SP-49 (cell line): ENCODE data around the genes SNRPB2, OTOR and BFSP1.

DNA sequence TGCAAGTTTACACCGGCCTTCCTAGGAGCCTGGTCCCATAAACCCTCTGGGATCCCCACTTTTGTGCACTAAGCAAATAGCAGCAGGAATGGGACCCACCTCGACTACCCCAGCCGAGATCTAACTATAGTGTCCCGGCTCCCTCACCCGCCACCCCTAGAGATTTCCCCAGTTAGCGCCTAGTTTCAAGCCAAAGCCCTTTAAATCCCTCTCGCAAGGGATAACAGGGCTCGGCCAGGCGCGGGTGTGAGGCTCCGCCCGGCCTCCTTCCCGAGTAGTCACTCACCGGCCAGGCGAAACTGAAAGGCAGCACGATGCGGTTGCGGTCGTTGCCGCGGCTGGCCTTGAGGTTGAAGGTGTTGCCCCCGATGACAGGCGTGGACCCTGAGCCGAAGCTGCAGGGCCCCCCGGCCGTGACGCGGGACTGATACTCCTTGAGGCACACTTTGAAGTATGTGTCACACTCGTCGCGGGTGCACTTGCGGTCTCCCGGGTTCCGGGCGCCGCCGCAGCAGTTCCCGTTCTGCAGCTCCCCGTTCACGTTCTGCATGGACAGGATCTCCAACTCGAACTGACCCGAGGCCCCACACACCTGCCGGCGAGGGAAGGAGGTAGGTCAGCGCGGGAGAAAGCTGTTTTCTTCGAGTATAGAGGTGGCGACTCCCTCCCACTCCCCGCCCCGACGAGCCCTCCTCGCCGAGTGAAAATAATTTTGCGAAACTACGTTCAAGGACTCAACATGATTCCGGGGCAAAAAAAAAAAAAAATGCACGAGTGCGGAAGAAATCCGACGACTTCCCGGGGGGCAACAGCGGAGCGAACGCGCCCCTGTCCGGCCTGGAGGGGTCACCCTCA, 1.2 kb downstream of the JAG1 start:
- PRO-cap = no peak

DNA sequence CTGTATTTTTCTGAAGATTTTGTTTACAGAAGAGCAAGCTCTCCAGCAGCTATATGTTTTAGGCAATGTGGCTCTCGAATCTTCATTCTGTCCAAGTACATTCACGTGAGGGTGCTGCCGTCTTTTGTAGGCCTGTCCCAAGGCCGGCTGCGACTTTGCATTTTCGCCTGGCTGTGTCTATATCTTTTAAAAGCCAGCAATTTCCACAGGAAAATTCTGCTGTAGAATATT, 93.2 kb upstream of the JAG1 start:
- PRO-cap = no peak

GRCh38 chr20:11686722-11687560, 230.8 kb upstream of the BTBD3 start:
- PRO-cap = no peak

- PRO-cap = no peak
These were observed 230.0 kb upstream of the BTBD3 start for GRCh38 chr20:11687561-11688236.

DNA sequence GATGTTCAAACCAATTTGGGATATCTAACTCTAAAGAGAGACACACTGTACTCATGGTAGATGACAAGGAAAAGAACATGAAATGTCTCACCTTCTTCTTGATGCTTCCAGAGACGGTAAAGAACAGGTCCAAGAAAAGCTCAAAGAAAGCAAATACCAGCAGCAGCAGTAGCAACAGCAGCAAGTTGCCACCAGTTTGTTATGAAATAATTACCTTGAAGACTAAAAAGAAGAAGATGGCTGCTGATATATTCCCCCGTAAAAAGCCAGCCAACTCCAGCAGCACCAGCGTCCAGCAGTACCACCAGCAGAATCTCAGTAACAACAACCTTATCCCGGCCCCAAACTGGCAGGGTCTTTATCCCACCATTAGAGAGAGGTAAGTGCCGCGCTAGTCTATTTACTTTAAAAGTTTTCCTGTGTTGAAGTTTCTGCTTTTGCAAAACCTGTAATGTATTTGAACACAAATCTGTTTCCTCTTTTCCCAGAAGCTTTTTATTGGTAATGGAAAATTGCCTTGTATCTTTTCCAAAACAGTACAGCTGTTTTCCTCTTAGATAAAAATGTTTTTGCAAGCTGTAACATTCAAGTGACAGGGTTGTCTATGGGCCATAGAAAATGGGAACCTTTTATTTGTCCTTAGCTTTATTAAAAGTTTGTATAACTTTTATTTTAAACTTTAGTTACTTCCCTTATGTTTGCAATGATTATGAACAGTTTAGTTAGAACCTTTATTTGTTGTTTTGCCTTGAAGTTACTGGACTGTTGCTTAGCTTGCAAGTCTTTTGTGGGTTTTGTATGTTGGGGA, 734 bp downstream of the BTBD3 start:
- PRO-cap = no peak

DNA sequence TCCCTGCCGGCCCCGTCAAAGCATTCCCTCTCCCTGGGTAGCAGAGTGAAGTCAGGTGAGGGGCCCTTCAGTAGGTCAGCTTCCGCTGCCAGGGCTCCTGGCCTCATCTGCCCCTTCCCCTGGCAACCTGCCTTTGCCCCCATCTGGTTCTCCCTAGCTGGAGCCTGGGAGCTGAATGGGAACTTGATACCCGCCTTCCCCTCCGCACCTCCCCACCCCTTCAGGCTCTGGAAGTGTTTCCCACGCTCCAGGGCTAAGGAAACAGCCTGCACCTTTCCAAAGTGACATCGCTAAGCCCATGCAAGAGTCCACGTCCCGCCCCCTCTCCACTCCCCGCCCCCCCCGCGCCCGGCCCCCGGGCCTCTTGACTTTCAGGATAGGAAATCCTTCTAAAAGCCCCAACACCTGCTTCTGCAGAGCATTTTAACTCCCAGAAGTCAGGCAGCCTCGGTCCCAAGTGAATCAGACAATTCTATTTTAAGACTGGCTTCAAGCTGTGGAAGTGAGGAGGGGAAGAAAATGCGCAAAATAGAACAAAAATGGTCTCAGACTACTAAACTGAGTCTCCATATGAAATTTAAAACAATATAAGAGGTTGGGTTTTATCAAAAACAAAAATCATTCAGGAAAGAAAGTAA, 53.4 kb downstream of the ISM1 start:
- PRO-cap = no peak

- PRO-cap = no peak
These were observed 67.2 kb downstream of the ISM1 start for GRCh38 chr20:13288300-13288680.

DNA sequence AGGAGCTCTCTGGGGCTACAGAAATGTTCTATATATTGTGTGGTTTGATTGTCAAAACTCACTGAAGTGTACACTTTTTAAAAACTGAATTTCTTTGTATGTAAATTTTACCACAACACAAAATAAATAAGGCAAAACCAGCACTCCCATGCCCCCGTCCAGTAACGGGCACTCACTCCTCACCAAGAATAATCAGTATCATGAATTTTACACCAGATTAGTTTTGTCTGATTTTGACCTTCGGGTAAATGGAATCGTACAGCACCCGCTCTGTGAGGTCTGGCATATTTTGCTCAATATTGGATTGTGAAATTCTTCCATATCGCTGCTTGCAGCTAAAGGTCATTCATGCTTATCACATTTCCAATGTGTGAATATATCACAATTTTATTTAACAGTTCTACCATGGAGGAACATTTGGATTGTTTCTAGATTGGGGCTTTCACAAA, 86.4 kb downstream of the ISM1 start:
- PRO-cap = no peak

DNA sequence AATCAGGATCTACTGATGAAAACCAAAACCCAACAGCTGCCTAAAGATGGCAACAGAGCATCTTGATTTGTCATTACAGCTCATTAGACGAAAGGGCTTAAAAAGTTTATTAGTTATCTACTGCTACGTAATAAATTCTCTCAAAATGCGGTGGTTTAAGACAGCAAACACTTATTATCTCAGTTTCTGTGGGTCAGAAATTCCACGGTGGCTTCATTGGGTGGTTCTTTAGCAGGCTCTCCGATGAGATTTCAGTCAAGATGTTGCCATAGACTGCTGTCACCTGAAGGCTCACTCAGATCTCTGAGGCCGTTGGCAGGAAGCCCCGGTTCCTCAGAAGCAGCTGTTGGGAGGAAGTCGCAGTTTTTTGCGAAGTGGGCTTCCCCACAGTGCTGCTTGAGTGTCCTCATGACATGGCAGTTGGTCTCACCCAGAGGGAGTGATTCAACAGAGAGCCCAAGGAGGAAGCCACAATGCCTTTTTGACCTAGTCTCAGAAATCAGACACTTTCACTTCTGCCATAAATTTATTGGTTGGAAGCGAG, 208.5 kb downstream of the TASP1 start:
- PRO-cap = no peak

DNA sequence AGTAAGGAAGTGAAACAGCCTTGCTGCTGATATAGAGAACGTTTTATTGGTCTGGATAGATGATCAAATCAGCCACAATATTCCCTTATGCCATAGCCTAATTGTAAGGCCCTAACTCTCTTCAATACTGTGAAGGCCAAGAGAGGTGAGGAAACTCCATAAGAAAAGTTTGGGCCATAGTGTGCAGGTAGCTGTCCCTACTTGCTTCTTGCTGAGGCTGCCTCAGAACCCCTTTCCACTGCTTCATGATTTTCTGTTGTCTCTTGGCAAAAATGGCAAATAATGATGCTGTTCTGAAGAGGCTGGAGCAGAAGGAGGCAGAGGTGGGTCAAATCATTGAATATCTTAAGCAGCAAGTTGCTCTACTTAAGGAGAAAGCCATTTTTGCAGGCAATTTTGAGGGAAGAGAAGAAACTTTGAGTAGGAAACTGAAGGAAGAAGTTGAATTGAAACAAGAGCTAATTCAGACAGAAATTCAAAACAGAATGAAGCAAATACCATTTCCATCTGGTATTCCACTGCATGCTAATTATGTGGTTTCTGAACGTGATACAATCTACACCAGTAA, 131.9 kb downstream of the MACROD2 start:
- PRO-cap = no peak

- PRO-cap = no peak
These were observed 65.7 kb downstream of the FLRT3 start for GRCh38 chr20:14271631-14272108.

GRCh38 chr20:14334316-14334960, 3.0 kb downstream of the FLRT3 start:
- PRO-cap = no peak

- PRO-cap = no peak
These were observed 50.0 kb upstream of the FLRT3 start for GRCh38 chr20:14387477-14387831.

- PRO-cap = no peak
These were observed 597.0 kb downstream of the KIF16B start for GRCh38 chr20:15976275-15976699.

GRCh38 chr20:16607556-16608132, 34.4 kb upstream of the KIF16B start:
- PRO-cap = no peak

- PRO-cap = bidirectional peak, plus-strand start at chr20:16730047, minus-strand start at chr20:16729897
These were observed at the start of gene SNRPB2 for GRCh38 chr20:16729521-16730113. SNRPB2 (plus strand) TSS chr20:16730026.

GRCh38 chr20:16748046-16748517, at the start of gene OTOR:
OTOR (plus strand) TSS chr20:16748358.
- PRO-cap = no peak

GRCh38 chr20:17530563-17531969, at the start of gene BFSP1:
BFSP1 (minus strand) TSS chr20:17531379.
- PRO-cap = unidirectional peak, plus-strand start at chr20:17530850

- PRO-cap = no peak
These were observed 22.3 kb downstream of the RRBP1 start for GRCh38 chr20:17659423-17660532.

DNA sequence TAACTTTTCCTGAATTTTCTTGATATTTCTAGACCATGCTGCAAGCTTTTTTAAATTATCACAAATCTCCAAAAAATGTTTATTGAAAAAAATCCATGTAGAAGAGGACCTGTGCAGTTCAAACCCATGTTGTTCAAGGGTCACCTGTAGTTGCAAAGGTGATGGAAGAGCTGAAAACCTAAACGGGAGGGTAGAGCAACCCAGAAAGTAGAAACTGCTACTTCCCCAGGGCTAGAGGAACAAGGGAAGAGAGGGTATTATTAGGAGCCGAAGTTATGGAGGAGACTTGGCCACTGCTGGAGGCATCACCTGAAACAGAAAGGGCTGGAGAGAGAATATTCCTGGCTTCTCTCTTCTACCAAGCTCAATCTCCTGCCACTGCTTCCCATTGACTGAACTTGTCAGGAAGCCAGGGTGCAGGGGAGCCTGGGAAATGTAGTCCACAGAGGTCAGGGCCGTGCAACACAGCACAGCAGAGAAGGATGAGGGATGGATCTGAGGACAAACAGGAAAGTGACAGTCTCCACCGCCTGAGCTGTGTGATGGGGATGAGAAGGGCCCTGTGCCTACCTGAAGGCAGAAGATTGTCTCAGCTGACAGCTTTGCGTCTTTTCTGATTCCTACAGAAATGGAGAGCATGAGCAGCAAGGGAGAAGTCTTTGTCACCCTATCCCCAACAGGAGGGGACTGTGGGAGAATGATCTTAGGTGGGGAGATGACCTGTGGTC, 114.4 kb downstream of the SNX5 start:
- PRO-cap = no peak